ENCODE data around the gene CYS1.

- RAMPAGE, long total RNA: no peak
- RRBS: no CpG with 5 or more reads among the region's 5 CpGs
Observed at GRCh38 chr2:9638494-9639050, 7.8 kb upstream of the YWHAQ start.

- RAMPAGE, long total RNA: no peak
- RRBS: no CpG with 5 or more reads among the region's 11 CpGs
Observed at GRCh38 chr2:9715067-9715700, 84.4 kb upstream of the YWHAQ start.

- RAMPAGE, long total RNA: no peak
- RRBS: no CpG with 5 or more reads among the region's 28 CpGs
Observed at GRCh38 chr2:9757531-9758406, 85.5 kb upstream of the TAF1B start.

- RAMPAGE, long total RNA: no peak
- RRBS: no CpG with 5 or more reads among the region's 27 CpGs
Observed at GRCh38 chr2:9767705-9768692, 75.3 kb upstream of the TAF1B start.

GRCh38 chr2:9797607-9798676 is 45.3 kb upstream of the TAF1B start:
- RAMPAGE, long total RNA: no peak
- RRBS: no CpG with 5 or more reads among the region's 19 CpGs

DNA sequence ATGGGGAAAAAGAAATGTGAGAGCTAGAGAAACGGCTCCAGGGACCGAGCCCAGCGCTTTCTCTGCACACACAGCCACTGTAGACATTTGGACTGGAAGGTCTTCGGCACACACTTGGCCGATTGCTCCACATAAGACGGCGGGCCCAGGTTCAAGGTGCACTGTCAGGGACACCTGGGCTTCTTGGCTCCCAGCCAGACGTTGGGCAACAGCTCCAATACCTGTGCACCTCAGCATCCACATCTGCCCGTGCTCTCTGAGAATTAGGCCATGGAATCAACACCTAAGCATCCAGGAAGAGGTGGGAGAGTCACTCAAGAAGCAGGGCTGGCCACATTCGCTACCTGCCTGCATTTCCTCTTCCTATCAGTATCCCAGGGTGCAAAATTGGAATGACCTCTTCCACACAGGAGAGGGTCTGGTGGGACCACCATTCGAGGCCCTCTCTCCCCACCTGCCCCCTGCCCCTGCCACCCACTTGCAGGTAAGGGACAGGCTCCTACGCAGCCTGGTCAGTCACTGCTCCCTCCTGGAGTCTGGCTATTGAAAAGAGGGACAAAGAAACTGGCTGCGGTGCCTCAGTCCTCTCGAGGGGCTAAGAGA is 40.1 kb upstream of the TAF1B start:
- RAMPAGE, long total RNA: no peak
- RRBS: no CpG with 5 or more reads among the region's 14 CpGs

GRCh38 chr2:9808840-9809350 is 34.4 kb upstream of the TAF1B start:
- RAMPAGE, long total RNA: no peak
- RRBS: no CpG with 5 or more reads among the region's 11 CpGs

DNA sequence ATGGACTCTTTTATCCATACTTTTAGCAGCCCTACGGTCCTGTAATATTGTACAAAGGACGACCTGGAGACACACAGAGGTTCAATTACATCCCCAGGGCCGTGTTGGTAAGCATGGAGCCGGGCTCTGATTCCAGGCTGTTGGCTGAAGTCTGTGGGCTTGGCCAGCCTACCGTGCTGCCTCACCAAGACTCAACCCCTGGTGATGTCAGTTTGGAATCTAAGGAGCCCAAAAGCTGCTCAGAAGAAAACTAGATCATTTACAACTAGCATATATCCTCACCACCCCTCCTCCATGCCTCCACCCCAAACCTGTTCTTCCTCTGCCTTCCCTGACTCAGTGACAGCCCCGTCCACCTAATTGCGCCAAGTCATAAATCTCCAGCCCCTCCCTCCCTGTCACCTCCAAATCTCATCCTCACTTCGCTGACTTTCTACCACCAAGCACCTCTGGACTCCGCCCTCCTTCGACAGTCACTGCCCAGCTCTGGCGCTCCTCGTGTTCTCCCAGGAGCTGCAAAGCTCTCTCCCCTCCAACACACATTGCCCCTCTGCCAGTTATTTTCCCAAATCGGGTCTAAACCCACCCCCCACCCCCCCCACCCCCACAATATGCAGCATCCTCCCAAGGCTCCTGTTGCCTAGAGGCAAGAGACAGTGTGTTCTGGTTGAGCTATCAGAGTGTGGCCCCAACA is 9.9 kb upstream of the GRHL1 start:
- RAMPAGE, long total RNA: no peak
- RRBS: no CpG with 5 or more reads among the region's 13 CpGs

DNA sequence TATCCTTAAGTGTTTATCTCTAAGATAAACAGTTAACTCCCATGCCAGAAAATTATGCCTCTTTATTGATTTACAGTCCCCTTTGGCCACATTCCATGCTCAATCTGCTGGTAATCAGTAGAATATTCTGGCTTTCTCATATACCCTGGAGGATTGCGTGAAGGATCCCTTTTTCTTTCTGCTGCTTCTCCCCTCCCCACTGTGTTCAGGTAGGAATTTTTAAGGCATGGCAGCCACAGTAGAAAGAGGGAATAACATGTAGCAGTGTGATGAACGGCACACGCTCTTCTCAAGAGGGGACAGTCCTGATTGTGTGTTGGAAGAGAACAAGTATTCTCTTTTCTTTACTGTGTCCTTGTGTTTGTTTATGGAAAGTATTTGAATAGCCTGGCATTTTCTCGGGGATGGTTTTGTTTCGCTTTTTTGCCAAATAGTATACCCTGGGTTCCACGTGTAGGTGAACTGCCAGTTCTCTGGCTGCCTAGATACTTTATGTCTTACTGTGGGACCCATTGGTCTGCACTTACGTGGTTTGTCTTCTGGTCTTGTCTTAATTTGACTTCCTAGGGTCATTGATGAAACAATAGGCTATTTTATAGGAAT is 2.8 kb downstream of the GRHL1 start:
- RAMPAGE, long total RNA: no peak
- RRBS: no CpG with 5 or more reads among the region's 7 CpGs

DNA sequence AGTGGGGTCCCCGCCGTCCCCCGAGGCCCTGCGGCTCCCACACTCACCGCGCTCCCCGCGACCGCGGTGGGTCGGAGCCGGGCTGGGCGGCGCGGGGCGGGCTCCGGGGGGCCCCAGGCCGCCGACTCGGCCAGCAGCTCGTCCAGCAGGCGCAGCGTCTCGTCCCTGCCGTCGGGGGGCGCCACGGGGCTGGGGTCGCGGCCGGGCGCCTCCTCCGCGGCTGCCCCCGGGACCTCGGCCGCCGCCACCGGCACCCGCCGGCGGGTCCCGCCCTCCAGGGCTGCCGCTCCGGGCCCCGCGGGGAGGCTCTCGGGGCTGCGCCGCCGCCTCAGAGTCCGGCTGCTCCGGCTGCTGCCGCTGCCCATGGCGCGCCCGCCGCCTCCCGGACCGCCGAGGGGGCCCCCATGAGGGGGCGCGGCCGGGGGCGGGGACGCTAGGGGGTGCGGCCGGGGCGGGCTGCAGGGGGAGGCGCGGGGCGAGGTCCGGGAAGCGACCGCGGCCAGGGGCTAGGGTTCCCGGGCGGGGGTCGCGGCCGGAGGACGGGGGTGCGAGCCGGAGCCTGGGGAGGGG is at the start of gene CYS1:
Gene CYS1 (minus strand): TSS at position 553 of the 570 bp plus-strand sequence.
- RAMPAGE, long total RNA: no peak
- RRBS: 3% methylated on average over 49 of the region's 84 CpGs

- RAMPAGE, long total RNA: no peak
- RRBS: no CpG with 5 or more reads among the region's 4 CpGs
Observed at GRCh38 chr2:10124588-10124914, 2.0 kb downstream of the RRM2 start.

DNA sequence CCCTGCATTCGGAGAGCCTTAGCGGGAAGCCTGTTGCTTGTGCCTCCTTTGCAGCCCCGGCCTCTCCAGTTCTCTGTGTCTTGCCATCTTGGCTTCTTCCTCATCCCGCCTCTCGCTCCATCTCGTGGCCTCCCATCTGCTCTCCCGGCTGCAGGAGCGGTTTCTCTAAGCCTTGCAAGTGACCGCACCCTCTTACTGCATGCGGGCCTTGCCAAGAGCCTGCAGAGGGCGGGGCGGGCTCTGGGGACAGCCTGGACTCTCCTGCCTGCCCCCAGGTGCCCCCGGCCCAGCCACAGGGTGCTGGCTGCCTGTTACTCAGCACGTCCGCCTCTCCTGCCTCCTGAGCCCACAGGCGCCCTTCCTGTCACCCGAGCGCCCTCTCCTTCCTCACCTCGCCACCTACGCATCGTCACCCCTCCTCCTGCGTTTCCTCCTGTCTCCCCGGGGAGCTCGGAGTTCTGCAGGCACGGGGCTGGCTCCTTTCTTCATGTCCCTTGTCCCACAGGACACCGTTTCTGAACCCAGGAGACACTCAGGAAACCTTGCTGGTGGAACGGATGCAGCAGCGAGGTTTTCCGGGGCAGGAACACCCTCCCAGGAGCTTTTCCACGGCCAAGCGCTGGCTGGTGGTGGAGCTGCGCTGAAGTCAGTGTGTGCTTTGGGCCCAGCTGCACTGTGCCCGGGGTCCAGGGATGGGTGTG is 28.4 kb downstream of the HPCAL1 start:
- RAMPAGE, long total RNA: no peak
- RRBS: 34% methylated on average over 7 of the region's 33 CpGs

- RAMPAGE, long total RNA: no peak
- RRBS: no CpG with 5 or more reads among the region's 18 CpGs
Observed at GRCh38 chr2:10355971-10356765, 53.5 kb downstream of the HPCAL1 start.

GRCh38 chr2:10405838-10406438 is 42.2 kb downstream of the ODC1 start:
- RAMPAGE, long total RNA: no peak
- RRBS: no CpG with 5 or more reads among the region's 14 CpGs

- RAMPAGE, long total RNA: no peak
- RRBS: 3% methylated on average over 11 of the region's 29 CpGs
Observed at GRCh38 chr2:10447398-10447846, 705 bp downstream of the ODC1 start.

- RAMPAGE, long total RNA: no peak
- RRBS: 42% methylated on average over 4 of the region's 22 CpGs
Observed at GRCh38 chr2:10493597-10494222, 45.6 kb upstream of the ODC1 start.

DNA sequence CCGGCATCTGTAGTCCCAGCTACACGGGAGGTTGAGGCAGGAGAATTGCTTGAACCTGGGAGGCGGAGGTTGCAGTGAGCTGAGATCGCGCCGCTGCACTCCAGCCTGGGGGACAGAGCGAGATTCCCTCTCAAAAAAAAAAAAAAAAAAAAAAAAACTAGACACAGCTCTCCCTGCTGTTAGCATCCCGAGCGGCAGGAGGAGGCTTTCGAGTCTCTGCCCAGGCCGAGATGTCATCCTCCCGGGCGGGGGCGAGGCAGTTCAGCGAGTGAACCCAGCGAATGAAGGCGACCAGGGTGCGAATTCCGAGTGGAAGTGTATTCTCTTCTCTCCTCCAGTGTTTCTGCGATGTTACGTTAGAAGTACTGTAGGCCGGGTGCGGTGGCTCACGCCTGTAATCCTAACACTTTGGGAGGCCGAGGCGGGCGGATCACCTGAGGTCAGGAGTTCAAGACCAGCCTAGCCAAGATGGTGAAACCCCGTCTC is 552 bp upstream of the NOL10 start:
- RAMPAGE, long total RNA: no peak
- RRBS: no CpG with 5 or more reads among the region's 28 CpGs

DNA sequence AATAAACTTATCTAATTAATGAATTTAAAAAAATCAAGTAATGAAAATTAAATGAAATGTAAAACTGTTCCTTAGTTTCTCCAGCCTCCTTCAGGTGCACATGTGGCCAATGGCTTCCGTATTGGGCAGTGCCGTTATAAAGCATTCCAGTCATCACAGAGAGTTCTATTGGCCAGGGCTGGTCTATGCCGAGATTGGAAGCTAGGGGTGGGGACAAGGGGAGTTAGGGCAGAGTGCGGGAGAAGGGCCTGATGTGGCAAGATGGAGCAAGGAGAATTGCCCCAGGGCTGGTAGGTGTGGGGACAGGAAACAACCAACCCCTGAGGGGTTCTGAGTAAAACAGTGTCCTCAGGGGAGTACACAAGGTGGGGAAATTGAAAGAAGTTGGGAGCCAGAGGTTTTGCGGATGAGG is 9.3 kb upstream of the ATP6V1C2 start:
- RAMPAGE, long total RNA: no peak
- RRBS: no CpG with 5 or more reads among the region's 5 CpGs

- RAMPAGE, long total RNA: no peak
- RRBS: no CpG with 5 or more reads among the region's 8 CpGs
Observed at GRCh38 chr2:10790634-10791379, 21.8 kb downstream of the PDIA6 start.

GRCh38 chr2:10880565-10880999 is 31.2 kb upstream of the KCNF1 start:
- RAMPAGE, long total RNA: no peak
- RRBS: no CpG with 5 or more reads among the region's 14 CpGs